H4 (cell line): ENCODE measurements around a stretch of chr17.

GRCh38 chr17:77121775-77122310 is 18.9 kb upstream of the SEC14L1 start:
- RAMPAGE, long total RNA = no peak

GRCh38 chr17:77137624-77138324 is 3.0 kb upstream of the SEC14L1 start:
- RAMPAGE, long total RNA = no peak

GRCh38 chr17:77146803-77147369 is 6.1 kb downstream of the SEC14L1 start:
- RAMPAGE, long total RNA = no peak

DNA sequence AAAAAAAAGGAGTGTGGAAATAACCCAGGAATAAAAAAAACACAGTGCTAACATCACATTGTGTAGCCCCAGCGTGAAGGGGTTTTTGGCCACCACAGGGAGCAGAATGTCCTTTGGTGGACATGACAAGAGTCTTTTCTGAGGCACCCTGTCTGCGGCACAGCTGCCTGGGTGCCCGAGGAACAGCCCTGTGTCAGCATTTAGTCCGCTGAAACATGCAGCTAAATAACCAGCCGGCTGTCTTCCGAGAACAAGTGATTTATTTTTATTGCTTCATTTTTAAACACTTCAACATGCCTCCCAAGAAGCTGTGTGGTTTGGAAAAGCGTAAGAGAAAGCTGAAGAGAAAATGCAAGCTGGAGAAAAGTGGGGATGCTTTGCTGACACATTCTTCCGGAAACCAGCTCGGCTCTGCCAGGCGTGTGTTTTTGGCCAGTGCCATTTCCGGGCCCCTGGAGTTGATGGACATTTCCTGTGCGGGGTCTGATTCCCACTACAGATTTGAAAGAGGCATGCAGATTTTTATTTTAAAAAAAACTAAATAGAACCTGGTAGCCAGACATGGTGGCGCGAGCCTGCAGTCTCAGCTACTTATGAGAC is 45.9 kb upstream of the SEPTIN9 start:
- RAMPAGE, long total RNA = no peak

GRCh38 chr17:77254829-77255328 is 26.4 kb upstream of the SEPTIN9 start:
- RAMPAGE, long total RNA = no peak

GRCh38 chr17:77323515-77324139 is 42.3 kb downstream of the SEPTIN9 start:
- RAMPAGE, long total RNA = no peak

GRCh38 chr17:77331444-77331926 is 50.2 kb downstream of the SEPTIN9 start:
- RAMPAGE, long total RNA = no peak

- RAMPAGE, long total RNA = no peak
Measured at GRCh38 chr17:77422117-77422524, 140.8 kb downstream of the SEPTIN9 start.

DNA sequence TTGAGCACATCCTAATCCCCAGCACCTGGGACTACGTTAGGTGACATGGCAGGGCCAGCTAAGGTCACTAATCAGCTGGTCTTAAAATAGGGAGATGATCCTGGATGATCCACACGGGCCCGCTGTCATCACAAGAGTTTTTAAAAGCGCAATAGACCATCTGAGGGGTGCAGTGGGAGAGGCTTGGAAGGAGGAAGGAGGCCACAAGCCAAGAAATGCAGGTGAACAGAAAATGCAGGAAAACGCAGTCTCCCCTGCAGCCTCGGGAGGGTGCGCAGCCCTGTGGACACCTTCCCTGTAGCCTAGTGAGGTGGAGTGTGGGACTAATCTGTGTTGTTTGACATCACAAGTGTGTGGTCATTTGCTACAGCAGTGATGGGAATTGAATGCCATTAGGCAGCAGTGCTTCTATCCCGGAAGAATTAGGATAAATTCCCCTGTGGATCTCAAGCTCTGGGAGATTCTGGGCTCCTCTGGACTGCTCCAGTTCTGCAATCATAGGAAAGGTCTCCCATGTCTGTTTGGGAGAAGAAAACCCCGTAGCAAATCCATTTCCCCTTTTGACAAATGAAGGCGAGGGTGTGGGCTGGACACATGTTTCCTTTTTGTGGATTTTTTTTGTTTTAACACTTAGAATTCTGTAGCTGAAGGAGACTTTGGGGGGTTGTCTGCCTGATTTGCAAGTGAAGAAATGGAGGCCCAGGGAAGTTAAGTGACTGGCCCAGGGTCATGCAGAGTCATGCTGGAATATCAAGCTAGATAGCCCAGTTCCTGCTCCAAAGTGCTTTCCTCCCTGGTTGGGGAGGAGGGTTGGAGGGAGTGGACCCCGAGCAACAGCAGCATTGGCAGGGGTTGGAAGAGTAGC is 157.3 kb downstream of the SEPTIN9 start:
- RAMPAGE, long total RNA = no peak

DNA sequence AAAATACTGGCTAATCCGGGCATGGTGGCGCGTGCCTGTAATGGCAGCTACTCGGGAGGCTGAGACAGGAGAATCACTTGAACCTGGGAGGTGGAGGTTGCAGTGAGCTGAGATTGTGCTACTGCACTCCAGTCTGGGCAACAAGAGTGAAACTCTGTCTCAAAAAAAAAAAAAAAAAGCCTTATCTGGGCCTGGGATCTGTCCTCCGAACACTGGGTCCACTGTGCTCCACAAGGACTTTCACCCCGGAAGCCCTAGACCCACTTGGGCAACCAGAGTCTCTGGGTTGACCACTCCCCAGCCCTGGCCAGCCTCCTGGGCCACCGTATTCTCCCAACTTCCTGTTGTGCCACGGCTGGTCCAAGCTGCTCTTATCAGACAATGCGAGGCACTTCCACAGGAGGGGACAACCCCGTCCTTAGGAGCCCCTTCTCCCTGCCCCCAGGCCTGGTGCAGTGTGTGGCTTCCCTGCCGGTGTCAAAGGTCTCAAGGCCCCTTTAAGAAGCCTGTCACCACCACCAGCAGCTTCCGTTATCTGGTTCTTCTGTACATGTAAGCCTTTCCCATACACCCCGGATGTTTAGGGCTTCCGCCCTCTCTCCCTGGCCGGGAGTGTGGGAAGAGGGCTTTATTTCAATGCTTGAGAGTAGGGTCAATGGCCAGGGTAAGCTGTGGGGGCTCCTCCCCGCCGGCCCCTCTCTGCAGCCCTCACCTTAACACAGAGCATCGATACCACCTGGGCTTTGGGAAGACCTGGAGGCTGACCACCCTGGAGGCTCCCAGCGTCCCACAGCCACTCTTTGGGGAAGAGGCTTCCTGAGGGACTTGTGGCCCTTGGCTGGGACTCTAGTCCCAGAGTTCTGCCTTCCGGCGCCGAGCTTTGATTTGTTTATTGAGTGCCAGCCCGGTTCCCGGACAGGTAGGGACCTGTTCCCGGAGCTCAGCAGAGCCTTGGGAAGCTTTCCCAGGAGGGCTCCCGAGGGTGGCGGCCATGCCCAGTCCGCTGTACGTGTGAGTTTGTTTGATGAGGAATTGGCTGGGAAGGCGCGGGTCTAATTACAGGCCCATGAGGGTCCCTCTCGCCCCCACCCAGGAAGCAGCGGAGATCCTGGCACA is 172.5 kb downstream of the SEPTIN9 start:
- RAMPAGE, long total RNA = no peak

DNA sequence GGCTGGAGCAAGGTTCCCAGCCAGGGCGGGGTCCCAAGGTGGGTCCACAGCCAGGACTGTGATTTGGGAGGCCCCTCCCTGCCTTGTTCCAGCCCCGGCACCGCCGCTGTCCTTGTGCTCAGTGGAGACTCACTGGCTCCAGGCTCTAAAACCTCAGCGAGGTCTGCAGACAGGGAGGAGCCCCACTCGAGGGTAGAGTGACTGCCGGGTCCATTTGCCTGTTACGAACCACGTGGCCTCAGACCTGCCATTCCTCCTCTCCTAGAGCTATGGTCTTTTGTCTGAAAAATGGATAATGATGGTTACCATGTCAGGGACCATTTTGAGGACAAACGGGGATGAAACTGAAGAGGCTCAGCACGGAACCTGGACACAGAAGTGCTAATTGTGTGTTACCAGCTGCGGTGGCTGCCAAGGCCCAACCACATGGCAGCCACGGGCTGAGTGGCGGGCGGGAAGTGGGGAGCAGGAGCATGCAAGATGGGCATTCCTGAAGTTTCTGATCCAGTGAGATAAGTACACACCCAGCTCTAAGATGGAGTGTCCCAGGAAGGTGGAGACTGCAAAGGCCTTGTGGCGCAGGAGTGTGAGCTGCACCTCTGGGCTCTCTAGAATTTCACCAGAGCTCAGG is 177.1 kb downstream of the SEPTIN9 start:
- RAMPAGE, long total RNA = no peak

DNA sequence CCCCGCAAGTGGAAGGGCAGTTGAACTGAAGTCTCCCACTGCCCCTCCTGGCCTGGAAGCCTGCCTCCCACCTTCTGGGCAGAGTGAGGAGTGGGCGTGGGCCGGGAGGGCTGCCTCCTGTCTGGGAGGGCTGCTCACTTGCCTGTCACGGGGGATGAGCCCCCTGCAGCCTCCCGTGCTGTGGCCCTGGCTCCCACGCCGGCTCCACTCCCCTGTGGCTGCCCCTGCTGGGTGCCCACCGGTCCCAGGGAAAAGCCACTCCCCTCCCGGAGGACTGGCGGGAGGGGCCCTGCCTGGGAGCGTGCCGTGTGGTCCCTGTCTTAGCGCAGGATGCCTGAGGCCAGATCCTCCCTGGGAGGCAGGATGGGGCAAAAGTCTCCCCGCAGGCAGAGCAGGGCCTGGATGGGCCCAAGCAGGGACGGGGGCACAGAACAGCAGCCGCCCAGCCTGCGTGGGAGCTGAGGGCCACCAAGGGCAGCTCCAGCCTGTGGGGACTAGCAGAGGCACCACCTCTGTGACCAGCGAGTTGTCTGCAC is 199.2 kb downstream of the SEPTIN9 start:
- RAMPAGE, long total RNA = no peak

GRCh38 chr17:77481958-77482552 is 200.8 kb downstream of the SEPTIN9 start:
- RAMPAGE, long total RNA = no peak

GRCh38 chr17:77618072-77618666 is 336.9 kb downstream of the SEPTIN9 start:
- RAMPAGE, long total RNA = no peak

- RAMPAGE, long total RNA = no peak
Measured at GRCh38 chr17:77842560-77842879, 116.0 kb upstream of the TNRC6C start.

GRCh38 chr17:77872207-77872692 is 86.3 kb upstream of the TNRC6C start:
- RAMPAGE, long total RNA = no peak

GRCh38 chr17:77983034-77983272 is 24.4 kb downstream of the TNRC6C start:
- RAMPAGE, long total RNA = no peak

DNA sequence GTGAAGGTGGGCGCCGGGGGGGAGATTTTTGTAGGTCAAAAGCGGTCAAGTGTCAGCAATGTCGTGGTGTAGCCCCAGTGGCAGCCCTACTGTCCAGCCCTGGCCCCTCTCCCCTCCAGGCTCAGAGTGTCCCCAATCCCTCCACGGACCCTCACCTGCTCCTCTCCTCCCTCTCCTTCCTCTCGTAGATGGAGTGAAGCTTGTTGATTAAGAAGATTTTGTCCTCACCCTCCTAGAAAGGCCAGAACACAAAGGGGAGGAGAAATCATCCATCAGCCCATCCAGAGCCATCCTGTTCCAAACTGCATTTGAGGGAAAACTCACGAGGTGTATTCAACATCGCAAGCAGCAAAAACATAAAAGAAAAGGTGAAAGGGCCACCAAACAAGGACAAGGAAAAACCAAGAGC is 15.2 kb downstream of the TMC6 start:
- RAMPAGE, long total RNA = no peak

DNA sequence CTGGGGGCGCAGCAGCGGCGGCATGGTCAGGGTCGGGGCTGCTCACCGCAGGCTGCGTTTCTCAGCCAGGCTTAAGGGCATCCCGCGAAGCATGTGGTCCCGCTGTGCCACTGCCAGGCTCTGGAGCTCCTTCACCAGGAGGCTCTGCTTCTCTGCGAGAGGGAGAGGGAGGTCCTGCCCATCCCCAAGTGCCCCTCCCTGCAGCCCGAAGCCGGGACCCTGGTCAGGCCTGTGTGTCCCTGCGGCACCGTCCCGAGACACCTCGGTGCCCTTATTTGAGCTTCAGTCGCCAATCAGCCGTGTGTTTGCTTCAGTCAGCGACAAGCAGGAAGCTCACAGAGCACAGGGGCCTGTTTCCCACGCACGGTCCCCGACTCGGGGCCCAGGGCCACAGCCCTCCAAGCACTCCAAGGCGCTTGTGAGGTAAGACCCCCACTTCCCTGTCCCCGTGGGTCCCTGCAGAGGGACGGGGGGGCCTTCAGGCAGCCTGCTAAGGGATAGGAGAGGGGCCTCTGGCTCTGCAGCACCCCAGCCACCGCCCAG is 3.4 kb downstream of the TMC6 start:
- RAMPAGE, long total RNA = no peak

DNA sequence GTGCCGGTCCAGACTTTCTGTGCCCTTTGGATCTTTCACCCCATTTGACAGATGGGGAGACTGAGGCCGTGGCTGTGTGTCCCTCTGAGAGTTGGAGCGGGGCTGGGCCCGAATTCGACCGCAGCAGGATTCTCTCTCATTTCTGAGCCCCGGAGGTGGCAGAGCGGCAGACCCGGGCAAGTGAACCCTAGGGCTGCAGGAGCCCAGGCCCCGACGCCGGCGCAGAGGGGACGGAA is 577 bp downstream of the TMC8 start:
- RAMPAGE, long total RNA = no peak